Placental epithelial cell (primary cell): ENCODE results near the genes ZNF500, SEPTIN12 and ABAT.

- CAGE, long polyA plus RNA = no peak
These were observed 3.6 kb upstream of the UBALD1 start for GRCh38 chr16:4618053-4618872.

DNA sequence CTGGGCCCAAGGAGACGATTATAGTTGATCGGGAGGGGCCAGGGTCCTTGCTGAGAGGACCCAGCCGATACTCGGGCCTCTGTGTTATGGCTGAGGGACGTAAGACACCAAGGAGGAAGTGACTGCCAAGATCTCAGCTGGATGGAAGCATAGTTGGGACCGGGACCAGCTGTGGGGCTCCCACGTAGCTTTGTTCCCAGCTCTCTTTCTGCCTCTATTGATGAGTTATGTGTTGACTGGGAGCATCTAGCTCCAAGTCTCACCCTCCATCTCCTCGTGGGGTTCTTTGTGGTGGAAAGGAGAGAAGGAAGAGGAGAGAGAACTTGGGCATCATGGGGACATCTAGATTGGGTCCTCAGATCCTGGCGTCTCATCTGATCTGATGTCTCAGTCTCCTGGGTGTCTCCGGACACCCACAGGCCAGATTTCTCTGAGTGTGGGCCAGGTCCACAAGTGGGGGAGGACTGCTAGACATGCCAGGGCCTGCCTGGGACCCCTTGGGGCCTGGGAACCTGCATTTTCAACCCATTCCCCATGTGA, 996 bp downstream of the MGRN1 start:
- CAGE, long polyA plus RNA = no peak

DNA sequence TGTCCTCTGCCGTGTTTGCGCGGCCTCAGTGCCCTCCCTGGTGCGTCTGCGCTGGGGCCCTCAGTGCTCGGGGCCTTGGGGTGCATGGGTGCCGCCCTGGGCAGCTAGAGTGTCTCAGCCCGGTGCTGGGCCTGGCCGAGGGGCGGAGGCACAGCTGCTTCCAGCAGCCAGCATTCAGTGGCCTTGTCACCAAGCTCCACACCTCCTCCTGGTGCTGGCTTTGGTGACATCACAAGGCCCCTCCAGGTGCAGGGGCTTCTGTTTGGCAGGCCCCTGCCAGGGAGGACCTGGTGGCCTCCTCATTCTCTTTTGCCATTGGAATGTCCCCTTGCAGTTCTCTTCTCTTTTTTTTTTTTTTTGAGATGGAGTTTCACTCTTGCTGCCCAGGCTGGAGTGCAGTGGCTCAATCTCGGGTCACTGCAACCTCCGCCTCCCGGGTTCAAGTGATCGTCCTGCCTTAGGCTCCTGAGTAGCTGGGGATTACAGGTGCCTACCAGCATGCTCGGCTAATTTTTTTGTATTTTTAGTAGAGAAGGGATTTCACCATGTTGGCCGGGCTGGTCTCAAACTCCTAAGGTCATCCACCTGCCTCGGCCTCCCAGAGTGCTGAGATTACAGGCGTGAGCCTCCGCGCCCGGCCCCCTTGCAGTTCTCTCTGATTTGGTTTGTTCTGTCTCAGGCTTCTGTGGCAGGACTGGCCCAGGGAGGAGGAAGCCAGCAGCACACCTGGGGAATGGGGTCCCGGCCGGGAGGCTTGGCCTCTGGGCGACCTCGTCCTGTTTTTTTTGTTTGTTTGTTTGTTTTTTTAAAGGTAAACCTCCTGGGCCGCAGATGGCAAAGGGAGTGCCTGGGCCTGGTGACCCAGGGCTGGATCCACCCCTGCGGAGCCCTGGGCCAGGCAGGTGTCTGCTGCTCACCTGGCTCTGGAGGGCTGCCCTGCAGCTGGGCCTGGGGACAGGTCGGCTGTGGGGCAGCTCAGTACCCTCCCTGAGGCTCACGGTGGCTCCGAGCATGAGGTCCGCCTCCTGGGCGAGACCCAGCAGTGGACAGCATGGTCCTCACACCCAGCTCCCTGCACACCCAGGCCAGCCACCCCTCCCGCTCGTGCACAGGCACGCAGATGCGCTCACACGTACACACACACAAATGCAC, 3.6 kb upstream of the NUDT16L1 start:
- CAGE, long polyA plus RNA = no peak

DNA sequence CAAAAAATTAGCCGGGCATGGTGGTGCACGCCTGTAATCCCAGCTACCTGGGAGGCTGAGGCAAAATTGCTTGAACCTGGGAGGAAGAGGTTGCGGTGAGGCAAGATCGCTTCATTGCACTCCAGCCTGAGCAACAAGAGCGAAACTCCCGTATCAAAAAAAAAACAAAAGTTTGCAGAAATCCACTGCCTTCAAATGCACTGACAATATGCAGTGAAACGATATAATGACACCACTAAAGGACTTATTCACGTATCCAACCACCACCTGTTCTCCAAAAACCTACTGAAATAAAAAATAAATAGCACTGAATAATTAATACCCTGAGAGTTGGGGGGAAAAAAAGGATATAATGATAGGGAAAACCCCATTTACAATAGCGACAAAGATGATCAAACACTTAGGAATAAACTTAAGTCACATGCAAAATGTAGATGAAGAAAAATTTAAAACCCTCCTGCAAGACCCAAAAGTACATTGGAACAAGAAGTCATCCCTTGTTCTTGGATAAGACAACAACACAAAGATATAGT, 19.8 kb downstream of the NUDT16L1 start:
- CAGE, long polyA plus RNA = no peak

DNA sequence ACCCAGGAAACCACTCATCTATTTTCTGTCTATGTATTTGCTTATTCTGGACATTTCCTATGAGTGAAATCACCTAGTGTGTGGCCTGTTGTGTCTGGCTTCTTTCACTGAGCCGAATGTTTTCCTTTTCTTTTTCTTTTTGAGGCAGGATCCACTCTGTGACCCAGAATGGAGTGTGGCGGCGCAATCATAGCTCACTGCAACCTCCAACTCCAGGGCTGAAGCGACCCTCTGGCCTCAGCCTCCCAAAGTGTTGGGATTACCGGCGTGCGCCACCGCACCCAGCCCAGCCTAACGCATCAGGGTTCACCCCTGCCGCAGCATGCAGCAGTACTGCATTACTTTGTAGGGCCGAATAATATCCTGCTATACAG, 10.8 kb downstream of the ANKS3 start:
- CAGE, long polyA plus RNA = no peak

DNA sequence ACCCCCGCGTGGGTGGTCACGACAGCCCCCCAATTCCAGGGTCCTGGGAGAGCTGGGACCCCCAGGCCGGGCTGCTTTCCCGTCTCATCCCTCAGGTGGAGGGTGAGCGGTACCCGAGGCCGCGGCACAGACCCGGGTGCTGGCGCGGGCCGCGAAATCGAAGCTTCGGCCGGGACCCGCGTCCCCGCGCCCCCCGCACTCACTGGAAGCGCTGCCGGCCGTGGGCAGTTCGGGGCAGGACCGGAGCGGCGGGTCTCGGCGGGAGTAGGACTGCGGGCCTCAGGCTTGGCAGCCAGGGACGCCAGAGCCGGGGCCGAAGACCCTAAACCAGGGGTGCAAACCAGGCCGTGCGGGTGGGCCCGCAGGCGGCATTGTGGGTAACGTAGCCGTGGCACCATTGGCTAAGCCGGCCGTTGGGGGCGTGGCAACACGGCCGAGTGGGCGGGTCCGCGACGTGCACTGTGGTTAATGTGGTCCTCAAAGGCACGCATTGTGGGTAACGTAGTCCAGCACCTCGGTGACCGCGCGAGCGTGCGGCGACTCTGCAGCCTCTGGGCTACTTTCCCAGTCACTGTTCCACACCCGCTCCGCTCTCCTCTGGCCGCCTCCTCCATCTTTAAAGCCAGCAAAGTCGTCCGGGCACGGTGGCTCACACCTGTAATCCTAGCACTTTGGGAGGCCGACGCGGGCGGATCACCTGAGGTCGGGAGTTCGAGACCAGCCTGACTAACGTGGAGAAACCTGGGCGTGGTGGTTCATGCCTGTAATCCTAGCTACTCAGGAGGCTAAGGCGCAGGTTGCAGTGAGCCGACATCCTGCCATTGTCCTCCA, at the start of gene ZNF500:
TSS of gene ZNF500 (minus strand) at position 349 of the 831 bp plus-strand sequence.
- CAGE, long polyA plus RNA = no peak

GRCh38 chr16:4788016-4788687, at the start of gene SEPTIN12:
Gene SEPTIN12, minus strand, starts transcription at chr16:4788345.
- CAGE, long polyA plus RNA = no peak

DNA sequence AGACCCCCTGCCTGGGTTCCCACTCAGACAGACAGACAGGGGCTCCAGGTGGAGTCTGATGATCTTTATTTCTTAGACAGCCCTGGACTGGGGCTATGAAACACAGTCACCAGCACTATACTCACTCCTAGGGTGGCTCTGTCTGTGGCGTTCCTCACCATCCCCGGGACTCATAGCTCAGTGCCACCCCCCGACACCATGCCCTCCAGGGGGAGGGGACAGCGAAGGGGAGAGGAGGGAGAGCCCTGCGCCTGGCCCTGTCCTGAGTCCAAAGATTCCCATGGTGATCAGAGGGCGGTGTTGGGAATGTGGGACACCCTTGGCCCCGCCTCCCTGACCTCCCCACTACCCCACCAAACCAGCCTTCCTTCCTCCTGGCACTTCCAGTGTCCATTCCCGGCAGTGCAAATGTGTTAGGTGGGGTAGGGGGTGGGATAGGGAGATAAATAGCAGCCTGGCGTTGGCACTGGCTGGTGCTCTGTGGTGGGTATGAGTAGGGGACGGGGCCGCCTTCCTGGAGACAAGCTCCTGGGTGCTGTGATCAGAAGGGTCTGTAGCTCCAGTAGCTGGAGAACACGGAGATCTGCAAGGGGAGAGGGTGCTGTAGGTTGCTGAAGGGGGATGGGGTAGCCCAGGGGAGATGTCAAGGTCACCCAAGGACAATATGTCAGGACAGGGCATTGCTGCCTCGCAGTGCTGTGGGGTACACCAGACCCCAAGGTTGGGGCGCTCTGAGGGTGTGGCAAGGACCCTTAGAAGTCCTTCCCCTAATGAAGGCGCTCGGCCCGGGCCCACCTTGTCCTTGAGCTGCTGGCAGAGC, 2.0 kb downstream of the SMIM22 start:
- CAGE, long polyA plus RNA = no peak

DNA sequence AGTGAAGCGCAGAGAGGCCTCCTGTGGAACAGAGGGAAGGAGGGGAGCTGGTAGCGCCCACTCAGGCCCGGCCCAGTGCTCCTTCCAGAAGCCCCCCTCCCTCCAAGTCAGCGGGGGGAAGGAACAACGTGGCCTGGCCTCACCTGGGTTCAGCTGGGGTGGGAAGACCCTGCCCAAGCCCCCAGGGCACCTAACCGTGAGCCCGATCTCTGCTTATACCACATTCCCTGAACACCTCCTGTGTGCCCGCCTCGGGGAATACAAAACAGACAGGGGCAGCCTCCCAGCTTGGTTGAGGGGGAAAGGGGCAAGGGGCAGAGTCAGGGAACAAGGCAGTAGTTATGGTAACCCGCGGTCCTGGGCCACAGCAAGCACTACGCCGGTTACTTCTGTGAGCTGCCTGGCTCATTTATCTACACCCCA, 857 bp downstream of the ROGDI start:
- CAGE, long polyA plus RNA = no peak

DNA sequence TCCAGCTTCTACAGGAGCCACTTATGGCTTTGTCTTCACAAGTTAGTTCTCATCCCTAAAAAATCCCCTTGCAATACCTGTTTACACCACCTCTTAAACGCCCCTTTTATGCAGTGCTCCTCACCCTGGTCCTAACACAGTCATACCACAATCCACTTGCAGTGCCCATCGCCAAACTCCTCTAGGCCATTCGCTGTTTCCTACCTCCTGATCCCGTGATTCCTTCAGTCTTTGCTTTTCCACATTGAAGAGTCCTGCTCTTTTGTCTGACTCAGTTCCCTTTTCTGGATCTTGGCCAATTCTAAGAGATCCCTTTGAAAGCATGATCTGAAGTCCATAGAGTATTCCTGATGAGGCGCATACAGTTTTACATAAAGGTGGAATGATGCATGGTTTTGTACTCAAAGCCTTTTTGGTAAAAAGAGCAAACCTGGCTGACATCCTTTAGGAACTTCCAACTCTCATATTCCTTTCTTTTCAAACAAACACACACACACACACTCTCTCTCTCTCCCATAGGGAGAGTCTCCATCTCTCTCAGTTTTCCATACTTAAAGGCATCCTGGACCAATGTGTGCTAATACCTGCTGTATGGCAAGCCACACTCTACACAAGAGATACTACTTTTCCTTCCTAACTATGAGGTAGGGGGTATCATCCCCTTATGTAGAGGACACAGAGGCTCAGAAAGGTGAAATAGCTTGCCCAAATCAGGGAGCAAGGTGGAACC, 6.9 kb downstream of the GLYR1 start:
- CAGE, long polyA plus RNA = no peak

DNA sequence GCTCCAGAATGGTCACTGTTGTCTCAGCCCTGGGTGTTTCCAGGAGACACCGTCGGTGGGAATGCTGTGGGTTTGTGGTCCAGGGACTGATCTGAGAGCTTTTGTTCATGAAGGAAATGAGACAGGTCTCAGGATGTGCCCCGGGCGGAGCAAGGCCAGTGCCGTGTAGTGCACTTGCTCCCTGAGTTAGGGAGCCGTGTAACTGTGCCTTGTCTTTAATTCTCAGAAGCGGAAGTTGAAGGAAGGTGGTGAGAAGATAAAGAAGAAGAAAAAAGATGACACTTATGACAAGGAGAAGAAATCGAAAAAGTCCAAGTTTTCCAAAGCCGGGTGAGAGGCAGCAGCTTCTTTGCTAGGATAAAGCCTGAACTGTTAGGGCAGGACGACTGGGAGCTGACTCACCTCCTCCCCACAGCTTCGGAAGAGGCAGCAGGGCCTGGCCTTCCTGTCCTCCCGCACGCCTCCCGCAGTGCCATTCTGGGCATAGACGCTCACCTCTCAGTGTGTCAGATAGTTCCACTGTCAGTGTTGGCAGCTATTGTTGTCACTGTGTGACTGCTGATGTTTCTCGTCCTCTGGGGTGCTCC, 12.5 kb downstream of the UBN1 start:
- CAGE, long polyA plus RNA = no peak

DNA sequence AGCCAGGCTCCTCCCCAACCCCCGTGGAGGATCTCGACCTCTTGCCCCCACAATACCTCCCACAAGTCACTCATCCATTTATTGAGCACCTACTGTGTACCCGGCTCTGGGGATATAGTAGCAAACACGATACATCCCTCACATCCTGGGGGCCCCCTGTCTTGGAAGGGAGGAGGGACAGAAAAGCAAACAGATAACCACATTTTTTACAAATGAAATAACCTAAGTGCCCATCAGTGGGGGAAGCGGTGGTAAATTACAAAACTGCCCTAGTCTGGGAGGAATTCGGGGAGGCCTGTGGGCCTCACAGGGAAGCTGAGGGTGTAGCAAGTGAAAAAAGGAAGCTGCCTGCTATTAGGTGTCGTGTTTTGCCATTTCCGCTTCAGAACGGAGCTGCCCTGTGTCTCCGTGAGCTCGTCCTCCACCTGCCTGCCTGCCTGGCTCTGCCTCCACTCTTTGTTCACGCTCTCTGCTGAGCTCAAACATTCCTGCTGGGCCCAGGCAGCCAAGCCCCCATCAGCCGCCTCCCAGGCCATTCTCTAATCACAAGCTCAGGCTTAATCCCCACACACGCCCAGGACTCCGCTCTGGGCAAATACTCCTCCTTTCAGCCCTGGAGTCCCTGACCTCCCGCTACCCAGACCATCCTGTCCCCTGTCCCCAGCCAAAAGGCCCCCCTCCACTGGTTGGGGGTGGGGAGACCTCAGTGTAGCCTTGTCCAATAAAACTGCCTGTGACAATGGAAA, 10.3 kb upstream of the SEC14L5 start:
- CAGE, long polyA plus RNA = no peak

DNA sequence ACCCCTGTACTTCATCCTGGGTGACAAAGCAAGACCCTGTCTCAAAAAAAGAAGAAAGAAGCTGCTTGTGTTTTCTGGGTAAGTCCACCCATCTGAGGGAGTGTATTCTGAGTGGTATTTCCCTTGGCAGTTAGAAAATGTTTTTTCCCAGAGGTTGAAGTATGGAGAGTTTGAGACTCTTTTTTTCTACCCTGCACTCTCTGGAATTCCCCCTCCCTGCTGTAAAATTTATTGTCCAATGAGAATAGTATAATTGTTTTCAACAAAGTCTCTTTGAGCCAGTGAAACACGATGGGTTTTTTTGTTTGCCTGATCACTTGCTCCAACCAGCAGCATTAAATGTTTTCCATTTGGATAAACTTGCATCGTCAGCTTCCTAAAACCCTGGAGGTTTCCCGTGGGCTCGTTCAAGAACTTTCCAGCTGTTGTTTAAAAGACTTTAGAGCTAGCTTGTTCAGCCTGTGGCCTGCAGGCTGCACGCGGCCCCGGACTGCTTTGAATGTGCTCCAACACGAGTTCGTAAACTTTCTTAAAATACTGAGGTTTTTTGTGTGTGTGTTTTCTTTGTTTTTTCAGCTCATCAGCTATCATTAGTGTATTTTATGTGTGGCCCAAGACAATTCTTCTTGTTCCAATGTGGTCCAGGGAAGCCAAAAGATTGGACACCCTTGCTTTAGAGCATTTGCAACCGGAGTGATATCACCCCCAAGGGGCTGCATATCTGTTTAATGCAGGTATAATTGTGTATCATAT, 14.9 kb downstream of the NAGPA start:
- CAGE, long polyA plus RNA = no peak

DNA sequence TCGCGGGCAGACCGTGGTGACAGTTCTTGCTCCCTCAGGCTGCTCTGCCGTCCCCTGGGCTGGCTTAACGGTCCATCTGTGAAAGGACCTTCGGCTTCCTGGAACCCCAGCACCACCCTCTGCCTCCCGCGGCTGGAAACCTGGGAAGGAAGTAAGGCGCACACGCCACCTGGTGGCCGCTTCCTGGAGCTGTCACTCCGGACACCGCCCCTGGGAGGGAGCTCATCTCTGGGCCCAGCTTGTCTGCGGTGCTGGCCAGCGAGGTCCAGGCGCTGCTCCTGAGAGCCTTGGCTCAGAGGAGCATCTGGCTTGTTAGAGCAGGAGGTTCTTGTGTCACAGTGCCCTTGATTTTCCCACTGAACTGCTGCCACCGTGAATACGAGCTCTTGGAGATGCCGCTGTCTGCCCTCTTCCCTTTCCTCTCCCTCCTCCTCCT, 402.7 kb upstream of the RBFOX1 start:
- CAGE, long polyA plus RNA = no peak

DNA sequence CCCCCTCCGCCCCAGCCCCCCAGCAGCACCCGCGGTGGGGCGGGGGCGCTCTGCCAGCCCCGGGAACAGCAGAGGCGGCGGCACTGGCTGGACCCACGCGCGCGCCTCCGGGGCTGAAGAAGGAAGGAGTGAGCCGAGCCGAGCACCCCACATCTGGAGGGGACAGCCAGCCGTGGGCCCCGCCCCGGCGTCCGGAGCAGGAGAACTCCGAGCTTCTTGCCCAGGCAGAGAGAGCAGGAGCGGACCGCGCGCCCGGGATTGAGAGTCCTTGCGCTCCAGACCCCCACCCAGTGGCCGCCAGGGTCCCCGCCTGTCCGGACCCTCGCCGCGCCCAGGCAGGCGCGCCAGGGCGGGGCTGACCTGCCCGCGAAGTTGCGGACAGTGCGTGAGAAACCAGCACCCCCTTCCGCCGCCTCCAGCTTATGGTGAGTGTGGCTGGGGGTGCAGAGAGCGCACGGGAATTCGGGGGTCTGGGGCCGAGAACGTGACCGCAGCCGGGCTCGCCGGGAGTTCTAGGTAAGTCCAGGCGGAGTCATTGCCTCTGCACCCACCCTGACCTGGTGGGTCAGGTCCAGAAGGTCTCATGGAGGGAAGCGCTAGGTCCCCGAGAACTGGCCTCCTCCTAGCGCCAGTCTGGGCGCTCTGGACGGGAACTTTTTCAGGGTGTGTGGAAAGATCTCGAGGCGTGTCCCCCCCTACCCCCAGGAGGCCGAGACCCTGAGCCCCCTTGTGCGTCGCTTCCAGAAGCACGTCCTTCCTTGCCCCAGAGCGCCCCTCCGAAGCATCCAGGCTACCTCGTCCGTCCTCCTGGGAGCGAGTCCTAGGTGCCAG, 868 bp downstream of the RBFOX1 start:
- CAGE, long polyA plus RNA = no peak

DNA sequence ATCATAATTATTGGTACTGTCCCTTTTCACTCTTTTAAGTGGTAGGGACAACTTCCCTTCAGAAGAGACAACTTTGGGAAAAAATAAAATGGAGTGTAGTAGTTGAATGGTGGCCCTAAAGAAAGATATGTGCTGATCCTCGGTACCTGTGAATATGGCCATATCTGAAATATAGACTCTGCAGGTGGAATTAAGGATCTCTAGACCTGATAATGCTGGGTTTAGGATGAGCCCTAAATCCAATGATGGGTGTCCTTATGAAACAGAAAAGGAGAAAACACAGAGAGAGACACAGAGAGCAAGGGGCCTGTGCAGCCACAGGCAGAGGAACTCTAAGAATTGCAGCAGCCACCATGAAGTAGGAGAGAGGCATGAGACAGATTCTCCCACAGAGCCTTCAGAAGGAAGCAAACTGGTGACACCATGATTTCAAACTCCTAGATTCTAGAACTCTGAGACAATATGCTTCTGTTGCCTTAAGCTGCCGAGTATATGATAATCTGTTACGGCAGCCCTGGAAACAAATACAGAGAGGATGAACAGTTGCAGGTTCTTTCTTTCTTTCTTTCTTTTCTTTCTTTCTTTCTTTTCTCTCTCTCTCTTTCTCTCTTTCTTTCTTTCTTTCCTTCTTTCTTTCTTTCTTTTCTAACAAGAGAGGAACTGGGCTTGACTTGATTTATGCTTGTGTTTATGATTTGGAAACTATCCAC, 500.6 kb downstream of the TMEM114 start:
- CAGE, long polyA plus RNA = no peak

- CAGE, long polyA plus RNA = no peak
These were observed 42.4 kb downstream of the TMEM114 start for GRCh38 chr16:8547913-8548286.

GRCh38 chr16:8642594-8643011, 21.1 kb downstream of the METTL22 start:
- CAGE, long polyA plus RNA = no peak

DNA sequence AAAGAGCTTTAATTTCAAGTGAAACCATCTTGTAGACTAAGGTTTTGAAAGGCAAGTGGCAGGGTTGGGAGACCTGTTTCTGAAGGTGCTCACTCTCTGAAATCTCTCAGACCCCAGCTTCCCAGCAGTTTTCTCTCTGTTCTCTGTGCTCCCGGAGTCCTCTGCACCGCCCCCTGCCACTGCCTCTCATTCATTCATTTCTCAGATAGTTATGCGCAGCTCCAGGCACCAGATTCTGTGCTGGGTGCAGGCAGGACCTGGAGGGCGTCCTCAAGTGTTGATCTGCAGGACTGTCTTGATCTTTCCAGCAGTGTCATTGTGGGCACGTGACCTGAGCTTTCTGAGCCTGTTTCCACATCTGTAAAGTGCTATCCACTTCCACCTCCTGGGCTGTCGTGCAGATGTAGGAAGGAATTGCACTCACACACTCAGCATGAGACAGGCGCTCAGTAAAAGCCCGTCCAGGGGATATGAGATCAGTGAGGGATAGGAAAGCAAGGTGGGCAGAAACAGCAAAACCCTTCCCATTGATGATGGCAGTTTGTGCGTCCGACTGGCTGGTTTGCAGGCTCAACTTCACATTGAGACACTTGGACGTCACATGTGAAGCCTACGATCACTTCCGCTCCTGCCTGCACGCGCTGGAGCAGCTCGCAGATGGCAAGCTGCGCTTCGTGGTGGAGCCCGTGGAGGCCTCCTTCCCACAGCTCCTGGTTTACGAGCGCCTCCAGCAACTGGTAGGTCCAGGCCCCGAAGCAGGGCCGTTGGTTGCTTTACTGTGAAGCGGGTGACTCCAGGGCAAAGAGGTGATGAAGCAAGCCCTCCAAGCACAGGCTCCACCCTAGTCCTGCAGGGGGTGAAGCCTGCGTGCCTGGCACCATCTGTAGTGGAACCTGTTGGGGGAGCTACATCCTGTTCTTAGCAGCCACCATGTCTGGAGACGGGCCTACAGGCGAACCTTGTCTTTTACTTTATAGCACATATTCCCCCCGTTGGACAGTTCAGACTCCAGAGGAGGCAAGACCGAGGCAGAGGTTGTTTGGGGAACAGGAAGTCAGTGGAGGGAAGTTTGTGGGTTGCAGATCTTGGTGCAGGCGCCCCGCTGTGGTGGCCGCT, 22.8 kb downstream of the METTL22 start:
- CAGE, long polyA plus RNA = no peak

- CAGE, long polyA plus RNA = no peak
These were observed at the start of gene ABAT for GRCh38 chr16:8673855-8674969. Gene ABAT, plus strand, starts transcription at chr16:8674617.